Mesenteric fat pad (tissue), 1 donor: ENCODE measurements around a stretch of chr1.

- PRO-cap = no peak
Measured at GRCh38 chr1:156121039-156121856, 6.7 kb downstream of the LMNA start.

GRCh38 chr1:156134695-156135648 is 18.4 kb upstream of the SEMA4A start:
- PRO-cap = no peak

- PRO-cap = no peak
Measured at GRCh38 chr1:156149065-156150413, 3.8 kb upstream of the SEMA4A start.

DNA sequence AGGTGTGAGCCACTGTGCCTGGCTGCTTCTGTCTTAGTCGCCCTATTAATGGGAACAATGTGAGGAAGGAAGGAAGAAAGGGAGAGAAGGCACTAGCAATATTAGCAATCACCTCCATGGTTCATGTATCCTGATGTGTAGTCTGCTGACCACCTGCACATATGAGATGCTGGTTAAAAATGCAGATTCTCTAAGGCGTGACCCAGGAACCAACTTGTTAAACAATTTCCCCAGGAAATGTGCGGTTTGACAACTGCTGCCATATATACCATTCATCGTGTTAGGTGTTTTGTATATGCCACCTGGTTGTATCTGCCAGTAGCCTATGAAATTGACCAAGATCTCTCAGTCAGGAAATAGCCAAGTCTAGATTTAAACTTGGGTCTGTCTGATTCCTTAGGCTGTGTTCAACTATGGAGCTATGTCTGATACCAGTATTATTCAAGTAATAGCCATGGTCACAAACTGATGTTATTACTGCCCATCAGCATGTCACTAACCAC is 4.1 kb downstream of the SEMA4A start:
- PRO-cap = no peak

DNA sequence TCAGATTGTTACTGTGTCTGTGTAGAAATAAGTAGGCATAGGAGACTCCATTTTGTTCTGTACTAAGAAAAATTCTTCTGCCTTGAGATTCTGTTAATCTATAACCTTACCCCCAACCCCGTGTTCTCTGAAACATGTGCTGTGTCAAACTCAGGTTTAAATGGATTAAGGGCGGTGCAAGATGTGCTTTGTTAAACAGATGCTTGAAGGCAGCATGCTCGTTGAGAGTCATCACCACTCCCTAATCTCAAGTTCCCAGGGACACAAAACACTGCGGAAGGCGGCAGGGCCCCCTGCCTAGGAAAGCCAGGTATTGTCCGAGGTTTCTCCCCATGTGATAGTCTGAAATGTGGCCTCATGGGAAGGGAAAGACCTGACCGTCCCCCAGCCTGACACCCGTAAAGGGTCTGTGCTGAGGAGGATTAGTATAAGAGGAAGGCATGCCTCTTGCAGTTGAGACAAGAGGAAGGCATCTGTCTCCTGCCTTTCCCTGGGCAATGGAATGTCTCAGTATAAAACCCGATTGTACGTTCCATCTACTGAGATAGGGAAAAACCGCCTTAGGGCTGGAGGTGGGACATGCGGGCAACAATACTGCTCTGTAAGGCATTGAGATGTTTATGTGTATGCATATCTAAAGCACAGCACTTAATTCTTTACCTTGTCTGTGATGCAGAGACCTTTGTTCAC is 12.3 kb upstream of the SLC25A44 start:
- PRO-cap = no peak

GRCh38 chr1:156182170-156182390 is 11.8 kb upstream of the SLC25A44 start:
- PRO-cap = no peak

- PRO-cap = no peak
Measured at GRCh38 chr1:156198674-156199249, 4.9 kb downstream of the SLC25A44 start.

GRCh38 chr1:156291132-156292118 is 4.1 kb downstream of the GLMP start:
- PRO-cap = no peak

GRCh38 chr1:156465296-156465942 is 35.2 kb downstream of the MEF2D start:
- PRO-cap = no peak

DNA sequence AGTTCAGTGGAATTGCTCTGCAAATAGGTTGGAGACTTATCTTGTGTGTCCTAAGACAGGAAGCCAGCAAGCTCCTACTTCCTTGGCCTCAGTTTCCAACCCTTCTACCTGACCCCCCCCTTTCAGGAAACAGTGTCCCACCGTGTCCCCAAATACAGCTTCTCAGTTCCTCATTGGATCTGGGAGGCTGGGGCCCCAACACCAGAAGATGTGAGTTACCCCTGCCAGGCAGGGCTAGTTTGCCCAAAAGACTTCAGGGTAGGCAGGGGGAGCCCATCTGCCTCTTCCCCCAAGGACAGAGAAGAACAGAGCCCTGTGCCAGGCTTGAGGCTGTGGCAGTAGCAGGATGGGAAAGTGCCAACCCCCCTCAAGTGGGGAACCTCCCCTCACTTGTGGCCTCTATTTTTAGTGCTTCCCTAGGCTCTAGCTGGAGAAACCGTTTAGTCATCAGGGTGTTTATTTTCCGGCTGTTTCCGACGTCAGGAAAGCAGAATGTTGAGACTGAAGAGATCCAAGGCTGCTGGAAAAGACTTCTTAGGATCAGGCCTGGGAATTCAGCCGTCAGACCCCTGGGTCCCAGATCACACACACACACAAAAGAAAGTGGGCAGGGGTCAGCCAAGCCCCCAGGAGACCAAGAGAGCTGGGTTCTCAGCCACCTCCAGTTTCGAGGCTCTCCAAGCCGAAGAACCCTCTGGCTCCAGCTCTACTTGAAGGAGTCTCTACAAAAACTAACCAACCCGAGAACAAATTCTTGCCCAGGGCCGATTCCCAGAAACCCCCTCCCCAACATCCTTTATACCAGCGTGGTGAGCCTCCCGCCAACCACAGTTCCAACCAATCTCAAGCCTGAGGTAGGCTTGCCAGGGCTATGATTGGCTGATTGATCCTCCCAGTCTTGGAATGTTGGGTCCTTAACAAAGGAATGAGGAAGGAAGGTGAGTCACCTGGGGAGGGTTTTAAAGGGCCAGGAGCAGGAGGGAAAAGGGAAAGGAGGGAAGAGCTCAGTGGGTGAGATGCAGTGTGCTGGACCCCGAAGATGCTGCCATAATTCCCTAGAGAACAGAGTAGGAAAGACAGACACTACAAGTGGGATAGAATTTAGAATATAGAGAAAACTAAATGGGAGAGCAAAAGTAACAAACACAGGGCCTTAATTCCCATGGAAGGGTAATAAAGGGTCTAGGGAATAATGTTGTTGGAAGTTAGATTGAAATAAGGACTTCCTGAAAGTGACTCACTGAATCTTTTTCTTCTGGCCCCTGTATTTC is 2.5 kb upstream of the MEF2D start:
- PRO-cap = unidirectional peak, plus-strand start at position 490 of the sequence

GRCh38 chr1:156539852-156540433 is 32.4 kb downstream of the IQGAP3 start:
- PRO-cap = no peak

GRCh38 chr1:156553010-156553348 is 19.4 kb downstream of the IQGAP3 start:
- PRO-cap = no peak

DNA sequence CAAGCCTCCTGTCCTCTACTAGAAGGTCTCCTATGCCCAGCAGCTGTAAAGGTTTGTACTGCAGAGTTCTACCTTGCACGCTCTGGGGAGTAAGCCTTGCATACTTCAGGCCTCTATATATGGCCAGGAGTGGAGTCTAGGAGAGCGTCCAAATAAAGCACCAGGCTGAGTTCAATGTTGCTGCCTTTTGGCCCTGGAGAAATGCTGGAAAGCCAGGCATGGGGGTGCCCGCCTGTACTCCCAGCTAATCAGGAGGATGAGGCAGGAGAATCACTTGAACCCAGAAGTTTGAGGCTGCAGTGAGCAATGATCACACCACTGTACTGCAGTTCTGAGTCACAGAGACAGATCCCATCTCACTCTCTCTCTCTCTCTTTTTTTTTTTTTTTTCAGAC is 4.0 kb upstream of the HAPLN2 start:
- PRO-cap = no peak

- PRO-cap = no peak
Measured at GRCh38 chr1:156642258-156643224, 624 bp downstream of the BCAN start.

GRCh38 chr1:156662098-156662790 is 15.0 kb downstream of the NES start:
- PRO-cap = no peak

DNA sequence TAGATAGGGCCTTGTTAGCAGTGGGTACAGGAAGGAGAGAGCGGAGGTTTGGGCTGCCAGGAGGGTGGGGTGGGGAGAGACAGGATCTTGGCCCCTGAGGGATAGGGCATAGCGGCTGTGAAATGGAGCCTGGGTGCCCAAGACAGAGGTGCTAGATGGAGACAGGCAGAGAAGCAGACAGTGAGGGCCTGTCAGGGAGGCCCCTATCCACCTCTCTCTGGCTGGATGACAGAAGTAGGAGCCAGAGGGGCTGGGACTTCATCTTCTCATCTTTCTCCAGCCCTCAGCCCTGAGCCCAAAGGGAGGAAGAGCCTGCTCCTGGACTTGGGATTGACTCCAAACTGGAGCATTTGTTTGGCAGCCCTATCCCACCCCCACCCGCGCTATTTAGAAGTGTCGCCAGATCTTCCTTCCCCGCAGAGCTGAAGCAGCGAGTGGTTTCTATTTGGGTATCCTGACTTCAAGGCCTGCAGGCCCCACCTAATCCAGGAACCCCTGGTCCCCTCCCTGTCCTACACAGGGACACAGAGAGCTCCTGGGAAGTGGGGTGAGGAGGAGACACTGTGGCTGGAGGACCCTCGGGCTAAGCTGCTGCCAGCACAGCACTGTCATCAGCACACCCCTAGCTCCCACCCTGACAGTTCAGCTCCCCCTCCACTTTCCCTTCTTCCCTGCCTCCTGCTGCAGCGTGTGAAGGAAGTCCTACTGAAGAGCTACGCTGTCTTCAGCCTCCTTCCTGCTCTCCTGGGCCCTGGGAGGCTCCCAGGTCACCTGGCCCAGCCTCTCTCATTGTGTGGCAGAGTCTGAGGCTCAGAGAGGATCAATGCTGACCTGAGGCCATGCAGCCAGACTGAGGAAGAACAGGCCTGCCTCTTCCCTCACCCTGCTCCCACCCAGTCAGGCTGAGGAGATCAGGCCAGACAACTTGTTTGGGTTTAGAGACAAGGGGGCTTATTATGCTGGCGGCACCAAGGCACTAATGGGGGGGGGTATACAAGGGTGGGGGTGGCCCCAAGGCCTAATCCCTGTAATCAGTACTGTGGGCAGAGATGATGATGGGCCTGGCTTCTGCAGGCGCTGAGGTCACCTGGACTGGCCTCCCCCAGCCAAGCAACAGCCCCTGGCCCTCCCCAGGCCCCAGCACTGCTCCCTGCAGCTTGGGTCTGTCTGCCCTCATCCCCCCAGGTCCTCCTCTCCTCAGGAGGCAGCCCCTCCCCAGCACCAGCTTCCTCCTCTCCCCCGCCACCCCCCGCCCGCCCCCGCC is 9.3 kb downstream of the NES start:
- PRO-cap = no peak

DNA sequence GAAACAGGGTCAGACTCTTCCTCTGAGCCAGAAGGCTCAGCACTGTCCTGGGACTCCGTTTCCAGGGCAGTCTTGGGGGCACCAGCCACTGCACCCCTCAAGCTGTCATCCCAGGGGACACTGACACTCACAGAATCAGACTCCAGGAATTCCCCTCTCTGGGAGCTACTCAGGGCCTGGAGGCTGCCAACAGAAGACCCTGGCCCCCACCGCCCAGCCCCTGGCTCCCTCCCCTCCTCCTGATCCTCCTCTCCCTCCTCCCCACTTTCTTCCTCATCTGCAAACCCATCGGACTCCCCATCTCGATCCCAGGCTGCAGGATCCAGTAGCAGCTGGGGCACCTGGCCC is 7.6 kb downstream of the NES start:
- PRO-cap = no peak

- PRO-cap = no peak
Measured at GRCh38 chr1:156692277-156692707, 13.1 kb downstream of the CRABP2 start.

DNA sequence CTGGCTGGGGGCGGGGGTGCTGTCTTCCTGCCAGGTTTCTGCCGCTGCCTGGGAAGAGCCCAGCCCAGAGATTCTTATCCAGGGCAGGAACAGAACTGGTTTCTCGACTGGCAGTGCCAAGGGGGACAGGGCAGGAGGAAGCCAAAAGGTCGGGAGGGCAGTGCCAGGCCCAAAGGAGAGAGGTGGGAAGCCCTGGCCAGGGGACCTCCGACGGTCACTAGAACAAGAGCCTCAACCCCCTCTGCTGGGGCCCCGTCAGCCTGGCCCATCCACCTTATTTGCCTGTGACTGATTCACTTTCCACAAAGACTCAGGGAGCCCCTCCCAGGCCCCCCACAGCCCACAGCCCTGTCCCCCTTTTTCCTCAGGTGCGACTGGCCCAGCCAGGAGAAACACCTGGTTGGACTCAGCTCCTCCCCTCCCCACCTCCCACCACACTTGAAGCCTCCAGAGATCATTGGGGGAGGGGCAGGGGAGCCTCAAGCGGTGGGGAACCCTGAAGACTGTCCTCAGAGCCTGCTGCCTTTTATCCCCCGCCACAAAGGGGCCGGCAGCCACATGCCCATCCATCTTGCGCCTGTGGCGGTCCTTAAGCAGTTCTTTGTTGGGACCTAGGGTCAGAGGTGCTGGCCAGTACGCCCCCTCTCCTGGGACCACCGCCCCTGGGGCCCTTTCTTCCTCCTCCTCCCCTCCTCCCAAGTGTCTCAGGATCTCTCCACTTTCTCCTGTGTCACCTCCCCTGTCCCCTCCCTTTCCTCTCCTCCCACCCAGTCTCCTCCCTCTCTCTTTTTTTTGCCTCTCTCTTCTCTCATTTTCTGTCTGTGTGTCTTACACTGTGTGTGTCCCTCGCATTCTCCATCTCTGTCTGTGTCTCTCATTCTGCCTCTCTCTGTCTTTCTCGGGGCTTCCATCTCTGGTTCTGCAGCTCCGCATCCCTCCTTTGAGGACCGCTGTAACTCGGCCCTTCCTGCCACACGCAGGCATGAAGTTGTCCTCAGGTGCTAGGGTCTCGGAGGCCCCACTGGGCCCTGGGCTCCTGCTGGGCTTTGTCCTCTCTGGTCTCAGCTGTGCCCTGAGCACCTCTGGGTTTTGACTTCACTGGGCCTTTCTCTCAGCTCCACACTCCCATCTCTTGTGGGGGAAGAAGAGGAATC is 12.3 kb downstream of the CRABP2 start:
- PRO-cap = no peak

- PRO-cap = no peak
Measured at GRCh38 chr1:156704894-156705322, 475 bp downstream of the CRABP2 start.